Breast (tissue), 4 donors: ENCODE measurements around a stretch of chr4.

GRCh38 chr4:140632906-140633605 is 64.3 kb upstream of the UCP1 start:
- PRO-cap, 3 experiments = no peak in any of the 3 experiments
- RRBS = no CpG with 5 or more reads among the region's 6 CpGs

DNA sequence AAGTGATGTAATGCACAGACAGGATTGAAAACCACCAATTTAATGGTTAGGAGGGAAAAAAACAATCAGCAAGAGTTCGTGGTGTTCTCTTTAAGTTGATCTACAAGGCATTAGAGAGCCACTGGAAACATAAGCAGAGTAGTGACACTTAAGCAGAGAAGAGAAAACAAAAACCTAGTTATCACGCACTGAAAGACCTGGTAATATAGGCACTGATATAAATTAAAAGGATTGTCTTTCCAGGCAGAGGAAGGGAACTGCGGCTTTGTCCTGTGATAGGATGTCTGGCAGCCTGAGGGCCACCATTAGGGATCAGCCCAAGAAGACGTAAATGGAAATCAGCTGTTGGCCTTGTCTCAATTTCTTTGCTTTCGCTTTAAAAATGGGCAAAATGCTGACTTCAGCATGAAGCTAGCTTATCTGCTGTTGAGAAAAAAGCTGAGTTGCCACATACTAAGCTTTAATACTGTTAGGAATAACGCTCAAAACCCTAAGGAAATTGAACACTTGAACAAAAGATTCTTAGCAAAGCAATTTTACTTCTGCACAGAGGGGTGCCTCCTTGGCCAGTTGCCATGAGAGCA is 84.9 kb upstream of the UCP1 start:
- PRO-cap, 3 experiments = no peak in any of the 3 experiments
- RRBS = no CpG with 5 or more reads among the region's 6 CpGs

DNA sequence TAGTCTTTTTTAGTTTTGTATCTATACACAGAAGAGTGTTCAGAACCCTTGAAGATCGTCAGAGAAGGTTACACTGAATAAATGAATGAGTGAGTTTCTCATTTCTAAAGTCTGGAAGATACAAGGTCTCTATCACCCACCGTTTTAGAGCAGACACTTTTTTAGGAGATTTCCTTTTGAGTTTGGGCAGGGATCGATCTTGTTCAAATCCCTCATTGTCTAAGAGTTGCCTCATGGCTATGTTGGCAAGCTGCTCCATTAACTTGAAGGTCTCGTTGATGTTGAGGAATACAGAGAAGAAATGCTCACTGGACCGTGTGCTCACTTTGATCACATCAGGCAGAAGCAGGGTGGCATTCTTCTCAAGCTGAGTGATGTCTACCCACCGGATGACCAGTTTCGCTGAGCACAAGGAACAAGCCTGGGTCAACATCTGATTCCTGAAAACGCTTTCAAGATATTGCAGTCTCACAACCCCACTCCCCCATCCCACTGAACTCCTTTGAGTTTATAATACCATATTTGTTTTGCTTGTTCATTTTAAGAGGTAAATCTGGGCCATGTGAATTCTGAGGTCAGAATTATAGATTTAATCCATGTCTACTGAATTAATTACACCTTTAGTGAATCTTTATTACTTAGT is 77.3 kb downstream of the TBC1D9 start:
- PRO-cap, 3 experiments = no peak in any of the 3 experiments
- RRBS = no CpG with 5 or more reads among the region's 8 CpGs

DNA sequence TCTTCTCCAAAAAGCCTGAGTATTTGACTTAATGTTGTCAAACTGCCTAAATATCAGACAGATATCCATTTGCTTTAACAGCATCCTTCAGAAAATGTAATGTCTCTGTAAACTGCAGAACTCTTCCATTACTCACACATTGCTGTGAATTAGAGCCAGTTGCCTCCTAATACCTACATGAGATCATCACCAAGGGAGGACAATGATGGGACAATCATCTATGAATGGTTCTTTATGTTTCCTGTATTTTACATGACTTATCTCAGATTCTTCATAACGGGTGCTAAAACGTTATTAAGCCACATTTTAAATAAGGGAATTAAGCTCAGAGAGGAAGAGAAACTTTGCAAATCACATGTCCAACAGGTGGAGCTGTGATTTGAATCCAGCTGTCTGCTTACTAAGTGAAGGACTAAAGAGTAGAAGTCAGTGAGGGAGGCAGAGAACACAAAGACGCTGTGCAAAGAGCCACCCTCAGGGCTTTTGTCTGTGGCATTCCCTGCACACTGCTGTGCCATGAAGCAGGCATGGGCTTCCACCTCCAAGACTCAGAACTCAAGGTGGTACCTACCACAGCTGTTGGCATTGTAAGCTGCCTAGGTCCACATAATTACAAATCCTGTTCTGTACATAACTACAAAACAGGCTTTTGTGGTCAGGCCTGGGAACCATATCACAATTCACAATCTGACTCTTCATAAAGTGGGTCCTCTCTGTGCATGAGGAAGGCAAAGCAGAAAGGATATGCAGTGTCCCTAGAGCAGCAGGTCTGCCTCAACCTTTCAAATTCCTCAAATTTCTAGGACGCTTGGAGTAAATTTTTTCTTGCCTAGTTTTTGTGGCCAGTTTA is 12.9 kb downstream of the TBC1D9 start:
- PRO-cap, 3 experiments = peak in 2 of 3 experiments; most common plus-strand start position 429 of the sequence (in 1); most common minus-strand start position 557 of the sequence (in 1)
- RRBS = no CpG with 5 or more reads among the region's 4 CpGs

GRCh38 chr4:140755368-140755542 is 930 bp downstream of the TBC1D9 start:
- PRO-cap, 3 experiments = no peak in any of the 3 experiments
- RRBS = no CpG with 5 or more reads among the region's 3 CpGs

DNA sequence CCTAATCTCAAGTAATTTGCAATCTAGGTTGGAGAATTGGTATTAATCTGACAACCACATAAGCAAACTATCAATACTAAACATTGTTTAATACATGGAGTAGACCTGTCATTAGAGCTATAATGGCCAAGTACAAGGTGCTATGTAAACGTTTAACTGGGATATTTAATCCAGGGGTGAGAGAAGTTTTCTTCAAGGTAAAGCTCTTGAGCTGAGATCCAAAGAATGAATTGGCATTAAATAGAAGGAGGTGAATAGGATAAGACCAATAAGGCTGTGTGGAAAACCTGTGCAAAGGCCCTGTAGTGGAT is 93.8 kb upstream of the TBC1D9 start:
- PRO-cap, 3 experiments = no peak in any of the 3 experiments
- RRBS = no CpG with 5 or more reads among the region's 1 CpG

DNA sequence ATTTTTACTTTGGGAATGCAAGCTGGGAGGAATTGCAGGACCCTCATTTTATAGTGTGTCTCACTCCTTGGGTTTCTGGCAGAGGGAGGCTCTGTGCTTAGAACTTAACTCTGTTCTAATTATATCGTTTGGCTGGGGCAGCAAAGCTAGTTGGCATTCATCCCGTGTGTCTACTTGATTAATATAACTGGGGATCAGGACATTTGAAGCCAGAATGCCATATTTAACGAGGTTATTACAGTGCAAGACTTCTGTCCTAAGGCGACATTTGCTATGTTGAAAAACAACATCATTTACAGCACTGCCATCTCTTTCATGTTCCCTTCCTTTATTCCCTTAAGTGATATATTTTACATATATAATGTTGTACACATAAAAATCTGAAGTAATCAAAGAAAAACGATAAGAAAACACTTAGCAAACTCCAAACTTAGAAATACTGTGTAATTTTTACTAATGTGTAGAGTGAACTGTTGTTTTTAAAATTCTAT is 179.1 kb upstream of the TBC1D9 start:
- PRO-cap, 3 experiments = no peak in any of the 3 experiments
- RRBS = no CpG with 5 or more reads among the region's 5 CpGs

DNA sequence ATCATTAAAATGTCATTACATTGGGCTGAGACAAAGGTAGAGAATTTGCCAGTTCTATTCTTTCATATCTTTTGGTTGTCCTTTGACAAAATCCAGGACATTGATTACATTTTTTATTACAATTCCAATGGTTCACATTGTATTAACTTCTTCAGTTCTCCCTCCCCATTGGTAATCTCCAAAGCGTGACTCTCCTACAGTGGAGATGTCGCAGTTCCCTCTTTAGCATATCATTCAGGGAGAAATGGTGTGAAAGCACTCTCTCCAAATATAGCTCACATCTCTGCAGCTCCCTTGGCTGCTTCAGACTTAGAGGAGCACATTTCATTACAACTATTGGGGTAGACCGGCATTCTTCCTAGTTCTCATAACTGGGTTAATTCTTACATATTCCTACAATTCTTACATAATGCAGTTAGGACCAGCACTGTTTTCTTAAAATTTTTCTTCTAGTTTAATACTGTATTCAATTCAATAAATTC is 25.4 kb downstream of the RNF150 start:
- PRO-cap, 3 experiments = no peak in any of the 3 experiments
- RRBS = no CpG with 5 or more reads among the region's 3 CpGs

DNA sequence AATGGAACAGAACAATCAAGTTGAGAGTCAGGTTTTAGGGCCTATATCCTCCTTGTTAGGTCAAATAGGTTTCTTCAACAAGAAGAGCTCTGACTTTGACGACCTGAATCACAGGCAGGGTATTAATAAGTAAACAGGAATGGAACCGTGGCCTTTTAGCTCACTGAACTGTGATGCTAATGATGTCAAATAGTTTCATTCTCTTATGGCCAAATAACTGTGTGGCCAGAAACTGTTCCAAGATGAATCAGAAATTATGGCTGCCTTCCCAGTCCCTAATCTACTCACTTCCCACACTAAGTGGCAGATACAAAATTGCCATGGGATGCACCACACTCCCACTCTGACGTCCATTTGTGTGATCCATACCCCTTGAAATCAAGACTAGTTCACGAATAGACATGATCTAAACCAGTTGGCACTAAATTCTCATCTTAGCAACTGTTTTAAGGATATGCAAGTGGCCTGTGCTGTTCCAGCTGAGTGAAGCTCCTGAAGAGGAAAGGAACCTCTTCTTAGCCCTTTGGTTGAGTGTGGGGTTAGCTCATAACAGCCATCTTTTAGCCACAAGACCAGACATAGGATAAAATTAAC is 455.4 kb downstream of the IL15 start:
- PRO-cap, 3 experiments = no peak in any of the 3 experiments
- RRBS = no CpG with 5 or more reads among the region's 4 CpGs

DNA sequence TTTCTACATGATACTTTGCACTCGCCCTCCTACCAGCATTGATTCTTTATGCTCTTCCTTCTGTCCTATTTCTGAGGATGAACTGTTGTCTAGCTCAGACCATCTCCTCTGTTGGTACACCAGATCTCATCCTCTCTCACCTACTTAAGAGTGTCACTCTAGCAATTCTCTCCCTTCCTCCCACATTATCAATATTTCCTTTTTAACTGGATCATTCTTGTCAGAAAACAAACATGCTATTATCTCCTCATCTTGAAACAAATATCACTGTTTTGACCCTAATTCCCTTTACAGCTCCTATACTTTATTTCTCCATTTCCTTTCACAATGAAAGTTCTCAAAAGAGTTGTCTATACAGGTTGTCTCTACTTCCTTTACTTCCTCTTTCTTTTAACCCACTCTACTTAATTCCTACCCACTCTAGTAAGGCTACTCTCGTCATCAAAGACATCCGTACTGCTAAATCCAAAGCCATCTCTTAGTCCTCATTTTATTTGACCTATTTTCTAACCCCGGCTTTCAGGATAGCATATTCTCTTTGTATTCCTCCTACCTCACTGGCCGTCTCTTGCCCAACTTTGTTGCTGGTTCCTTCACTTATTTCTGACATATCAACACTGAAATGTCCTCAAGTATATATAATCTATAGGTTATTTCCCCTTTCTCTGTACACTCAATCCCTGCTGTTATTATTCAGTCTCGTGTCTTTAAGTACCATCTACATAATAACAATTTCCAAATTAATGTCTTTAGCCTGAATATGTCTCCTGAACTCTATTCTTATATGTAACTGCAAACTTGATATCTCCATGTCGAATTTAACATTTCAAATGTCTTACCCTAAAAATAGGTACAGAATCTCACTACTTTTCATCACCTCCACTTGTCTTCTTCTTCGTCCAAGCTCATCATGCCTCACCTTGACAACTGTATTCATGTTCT is 496.4 kb downstream of the IL15 start:
- PRO-cap, 3 experiments = no peak in any of the 3 experiments
- RRBS = no CpG with 5 or more reads among the region's 8 CpGs

DNA sequence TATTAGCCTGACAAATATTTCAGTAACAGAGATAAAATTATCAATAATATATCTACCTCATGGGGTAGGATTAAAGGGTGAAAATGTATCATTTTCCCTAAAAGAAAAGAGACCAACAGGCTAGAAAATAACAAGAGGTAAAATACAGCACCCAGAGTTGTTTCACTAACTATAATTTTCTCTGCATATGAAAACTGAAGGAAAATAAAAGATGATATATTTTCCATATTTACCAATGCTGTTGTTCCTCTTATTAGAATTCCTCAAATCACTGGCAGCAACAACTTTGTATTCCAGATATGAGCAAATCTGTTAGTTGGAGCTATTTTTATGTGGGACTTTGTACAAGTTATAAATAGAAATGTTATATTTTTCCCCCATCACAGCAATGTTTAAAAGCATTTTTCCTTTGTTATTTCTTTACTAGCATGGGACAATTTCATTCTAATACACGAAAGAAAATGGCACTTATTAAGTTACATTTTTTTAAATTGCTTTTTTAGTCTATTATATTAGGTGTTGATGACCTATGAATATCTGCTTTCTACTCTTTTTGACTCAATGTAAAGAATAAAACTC is 540.4 kb downstream of the INPP4B start:
- PRO-cap, 3 experiments = no peak in any of the 3 experiments
- RRBS = no CpG with 5 or more reads among the region's 1 CpG

- PRO-cap, 3 experiments = no peak in any of the 3 experiments
- RRBS = no CpG with 5 or more reads among the region's 15 CpGs
Measured at GRCh38 chr4:142404869-142405899, 440.9 kb downstream of the INPP4B start.

GRCh38 chr4:142406731-142407659 is 439.1 kb downstream of the INPP4B start:
- PRO-cap, 3 experiments = no peak in any of the 3 experiments
- RRBS = no CpG with 5 or more reads among the region's 8 CpGs

- PRO-cap, 3 experiments = peak in 3 of 3 experiments; most common plus-strand start chr4:142474719 (in 2); most common minus-strand start chr4:142474408 (in 2)
- RRBS = no CpG with 5 or more reads among the region's 5 CpGs
Measured at GRCh38 chr4:142474194-142474824, 371.8 kb downstream of the INPP4B start.

GRCh38 chr4:142560463-142560905 is 285.6 kb downstream of the INPP4B start:
- PRO-cap, 3 experiments = no peak in any of the 3 experiments
- RRBS = no CpG with 5 or more reads among the region's 5 CpGs

GRCh38 chr4:142567204-142567655 is 278.9 kb downstream of the INPP4B start:
- PRO-cap, 3 experiments = no peak in any of the 3 experiments
- RRBS = no CpG with 5 or more reads among the region's 5 CpGs

DNA sequence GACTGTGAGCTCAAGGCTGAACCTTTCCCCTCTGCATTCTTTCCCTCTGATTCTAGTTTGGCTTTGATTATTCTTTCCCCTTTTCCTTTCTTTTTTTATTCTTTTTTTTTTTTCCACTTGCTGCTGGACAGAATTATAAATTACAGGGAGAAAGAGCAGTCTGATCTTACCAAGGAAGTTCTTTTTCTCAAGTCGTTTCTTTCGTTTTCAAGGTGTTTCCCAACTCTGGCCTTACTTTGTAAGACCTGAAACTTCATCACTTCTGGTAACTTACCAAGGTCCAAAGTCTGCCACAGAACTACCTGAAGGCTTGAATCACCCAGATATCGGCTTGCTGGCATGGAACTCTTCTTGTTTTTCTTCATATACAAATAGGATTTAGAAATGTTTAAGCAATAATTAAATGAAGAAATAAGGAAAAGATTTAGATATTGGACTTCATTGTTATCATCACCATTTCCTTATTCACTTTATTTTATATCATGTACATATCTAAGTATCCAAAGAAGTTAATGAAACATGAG is 278.0 kb downstream of the INPP4B start:
- PRO-cap, 3 experiments = peak in 1 of 3 experiments; most common minus-strand start position 209 of the sequence (in 1)
- RRBS = no CpG with 5 or more reads among the region's 3 CpGs

DNA sequence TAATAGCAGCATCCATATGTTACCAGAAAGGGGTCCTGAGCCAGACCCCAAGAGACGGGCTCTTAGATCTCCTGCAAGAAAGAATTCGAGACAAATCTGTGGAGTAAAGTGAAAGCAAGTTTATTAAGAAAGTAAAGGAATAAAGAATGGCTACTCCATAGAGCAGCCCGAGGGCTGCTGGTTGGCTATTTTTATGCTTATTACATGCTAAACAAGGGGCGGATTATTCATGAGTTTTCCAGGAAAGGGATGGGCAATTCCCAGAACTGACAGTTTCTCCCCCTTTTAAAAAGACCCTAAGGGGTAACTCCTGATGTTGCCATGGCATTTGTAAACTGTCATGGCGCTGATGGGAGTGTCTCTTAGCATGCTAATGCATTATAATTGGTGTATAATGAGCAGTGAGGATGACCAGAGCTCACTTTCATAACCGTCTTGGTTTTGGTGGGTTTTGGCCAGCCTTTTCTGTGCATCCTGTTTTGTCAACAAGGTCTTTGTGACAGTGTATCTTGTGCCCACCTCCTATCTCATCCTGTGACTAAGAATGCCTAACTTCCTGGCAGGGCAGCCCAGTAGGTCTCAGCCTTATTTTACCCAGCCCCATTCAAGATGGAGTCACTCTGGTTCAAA is 25.7 kb downstream of the GAB1 start:
- PRO-cap, 3 experiments = no peak in any of the 3 experiments
- RRBS = no CpG with 5 or more reads among the region's 6 CpGs

GRCh38 chr4:143402479-143403208 is 66.0 kb downstream of the GAB1 start:
- PRO-cap, 3 experiments = no peak in any of the 3 experiments
- RRBS = no CpG with 5 or more reads among the region's 3 CpGs

DNA sequence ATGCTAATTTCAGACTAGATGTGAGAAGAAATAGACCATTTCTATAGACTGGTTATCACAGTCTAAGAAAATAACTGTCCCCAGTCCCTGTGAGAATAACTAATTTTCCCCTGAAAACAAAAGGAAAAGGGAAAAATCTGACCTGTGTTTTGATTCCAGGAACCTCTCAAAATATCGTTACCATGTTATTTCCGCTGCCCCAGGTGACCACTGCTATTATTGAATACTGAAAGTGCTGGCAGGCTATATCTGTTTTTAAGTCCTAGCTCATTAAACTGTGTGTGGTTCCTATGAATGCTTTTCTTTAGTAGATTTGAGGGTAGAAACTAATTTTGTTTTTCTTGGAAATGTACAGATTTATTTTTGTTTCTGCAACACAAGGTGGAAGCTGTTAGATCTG is 83.6 kb downstream of the GAB1 start:
- PRO-cap, 3 experiments = no peak in any of the 3 experiments
- RRBS = no CpG with 5 or more reads among the region's 2 CpGs